ENCODE measurements around the genes OR2F2, OR2A7, CNTNAP2, EZH2 and PDIA4.

GRCh38 chr7:143385851-143386635 lies 4.9 kb downstream of the ZYX start:
- RRBS: no CpG with 5 or more reads among the region's 19 CpGs

GRCh38 chr7:143388032-143388684 lies 7.0 kb downstream of the ZYX start:
- RRBS: no CpG with 5 or more reads among the region's 23 CpGs

DNA sequence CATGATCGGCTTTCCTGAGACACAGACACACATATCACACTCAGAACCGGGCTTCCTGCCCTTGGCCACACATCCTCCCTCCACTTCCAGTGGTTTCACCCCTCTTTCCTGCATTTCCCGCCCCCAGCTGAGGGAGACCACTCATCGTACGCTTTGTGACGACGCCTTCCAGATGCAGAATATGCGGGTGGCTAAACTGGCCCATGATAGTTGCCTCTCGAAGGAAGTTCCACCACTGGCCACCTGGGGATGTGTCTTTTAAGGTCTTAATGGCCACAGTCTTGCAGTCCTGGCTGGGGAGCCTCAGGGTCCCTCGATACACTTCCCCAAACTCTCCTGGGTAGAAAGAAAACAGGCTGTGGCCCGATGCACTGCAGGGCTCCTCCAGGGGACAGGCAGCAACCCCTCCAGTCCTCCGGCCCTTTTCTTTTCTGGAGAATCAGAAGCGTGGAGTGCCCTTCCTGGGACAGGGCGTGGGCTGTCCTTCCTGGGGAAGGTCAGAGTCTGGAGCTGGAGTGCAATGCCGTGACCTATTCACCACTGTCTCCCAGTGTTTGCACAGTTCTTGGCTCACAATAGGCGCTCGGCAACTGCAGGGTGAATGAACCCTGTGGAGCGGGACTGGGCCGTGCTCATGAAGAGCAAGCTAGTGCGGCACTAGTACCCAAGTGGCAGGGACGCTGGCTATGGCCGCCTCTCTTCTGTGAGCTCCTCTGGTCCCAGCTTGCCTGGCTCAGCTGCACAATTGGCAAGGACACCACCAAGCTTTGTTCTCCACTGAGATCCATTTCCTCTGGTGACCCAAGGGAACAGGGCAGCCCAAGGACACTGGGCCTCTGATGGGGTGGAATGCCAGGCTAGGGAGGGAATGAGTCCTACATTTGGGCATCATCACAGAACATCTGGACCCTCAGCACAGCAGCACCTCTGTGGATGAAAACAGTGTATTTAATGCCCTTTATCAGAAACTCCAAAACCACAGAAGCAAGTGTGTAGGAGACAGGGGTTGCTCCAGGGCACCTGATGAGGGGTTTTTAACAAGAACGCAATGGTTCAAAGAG lies 13.2 kb downstream of the EPHA1 start:
- RRBS: no CpG with 5 or more reads among the region's 23 CpGs

DNA sequence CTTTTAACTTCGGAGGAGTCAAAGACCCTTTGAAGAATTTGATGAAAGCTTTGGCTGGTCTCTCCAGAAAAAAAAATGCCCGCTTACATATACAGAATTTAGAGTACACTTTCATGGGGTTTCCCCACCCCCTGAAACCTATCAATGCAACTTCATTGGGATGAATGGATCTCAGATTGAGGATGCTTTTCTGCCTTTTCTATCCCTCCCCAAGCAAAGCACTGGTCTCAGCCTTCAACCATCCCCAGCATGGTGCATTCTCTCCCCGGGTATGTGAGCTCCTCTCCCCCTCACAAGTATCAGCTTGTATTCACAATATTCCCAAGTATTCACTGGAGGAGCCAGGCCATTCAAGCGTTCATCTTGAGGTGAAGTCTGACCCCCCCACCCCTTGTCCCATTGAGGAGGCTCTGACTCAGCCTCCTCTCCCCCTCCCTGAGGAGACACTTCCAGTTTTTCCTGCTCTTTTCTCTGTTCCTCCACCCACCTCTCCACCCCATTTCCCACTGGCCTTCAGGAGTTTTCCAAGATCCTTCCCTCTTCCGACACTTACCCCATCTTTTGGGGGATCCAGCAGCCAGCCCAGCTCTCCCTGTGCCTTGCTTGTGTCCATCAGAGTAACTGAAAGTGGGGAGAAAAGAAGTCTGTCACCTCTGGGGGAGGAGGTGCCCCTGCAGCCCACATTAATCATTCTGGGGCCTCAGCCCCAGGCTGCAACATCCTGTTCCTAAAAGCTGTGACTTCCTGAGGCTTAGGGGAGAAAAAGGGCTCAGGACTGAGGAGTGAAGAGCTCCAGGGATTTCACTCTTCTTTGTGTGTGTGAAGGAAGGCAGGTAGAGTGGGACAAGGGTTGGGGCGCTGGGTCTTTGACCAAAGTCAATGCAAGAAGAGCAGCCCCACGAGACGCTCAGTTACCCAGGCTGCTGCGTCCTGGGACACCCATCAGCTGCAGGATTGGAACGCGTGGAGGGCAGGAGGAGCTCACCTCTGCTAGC lies 1.3 kb downstream of the EPHA1 start:
- RRBS: no CpG with 5 or more reads among the region's 11 CpGs

- RRBS: no CpG with 5 or more reads among the region's 2 CpGs
Measured at GRCh38 chr7:143485003-143485406, 7.3 kb downstream of the TAS2R41 start.

GRCh38 chr7:143487445-143488149 lies 9.9 kb downstream of the TAS2R41 start:
- RRBS: no CpG with 5 or more reads among the region's 5 CpGs

DNA sequence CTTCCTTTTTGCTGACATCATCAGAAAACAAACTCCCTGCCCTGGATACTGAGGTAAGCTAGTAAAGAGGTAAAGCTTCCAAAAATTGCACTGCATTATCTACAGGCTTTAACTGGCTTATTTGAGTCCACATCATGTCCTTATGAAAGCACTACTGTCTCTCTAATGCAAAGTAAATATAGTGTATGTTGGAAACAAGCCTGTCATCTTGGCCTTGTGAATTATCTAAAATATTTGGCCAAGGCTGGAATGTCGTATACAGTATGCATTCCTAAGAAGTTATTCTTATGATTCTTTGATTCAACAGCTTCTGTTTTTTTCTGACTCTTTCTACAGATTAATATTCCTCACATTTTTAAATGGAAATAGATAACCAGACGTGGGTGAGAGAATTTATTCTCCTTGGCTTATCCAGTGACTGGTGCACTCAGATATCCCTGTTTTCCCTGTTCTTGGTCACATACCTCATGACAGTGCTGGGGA lies at the start of gene OR2F2:
Gene OR2F2, plus strand, starts transcription at position 360 of the 483 bp plus-strand sequence.
- RRBS: no CpG with 5 or more reads among the region's 2 CpGs

DNA sequence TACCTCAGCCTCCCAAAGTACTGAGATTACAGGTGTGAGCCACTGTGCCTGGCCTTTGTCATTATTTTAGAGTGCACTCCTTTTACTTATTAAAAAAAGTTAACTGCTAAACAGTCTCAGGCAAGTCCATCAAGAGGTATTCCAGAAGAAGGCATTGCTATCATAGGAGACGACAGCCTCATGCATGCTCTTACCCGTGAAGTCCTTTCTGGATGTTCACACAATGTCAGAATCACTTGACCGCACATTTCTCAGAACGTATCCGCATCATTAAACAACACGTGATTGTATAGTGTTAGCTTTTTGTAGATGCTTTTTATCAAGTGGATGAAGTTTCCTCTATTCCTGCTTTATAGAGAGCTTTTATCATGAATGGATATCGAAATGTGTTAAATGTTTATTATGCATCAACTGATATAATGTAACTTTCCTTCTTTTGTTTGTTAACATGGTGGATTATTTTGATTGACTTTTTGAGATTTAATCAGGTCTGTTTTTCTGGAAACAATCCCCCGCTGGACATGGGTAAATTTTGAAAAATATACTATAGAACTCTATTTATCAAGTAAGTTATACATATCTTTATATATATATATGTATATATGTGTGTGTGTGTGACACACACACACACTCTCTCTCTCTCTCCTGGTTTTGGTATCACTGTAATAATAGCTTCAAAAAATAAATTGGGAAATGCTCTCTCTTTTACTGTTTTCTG lies at the start of gene OR2A7:
Gene OR2A7, minus strand, starts transcription at position 286 of the 718 bp plus-strand sequence.
- RRBS: no CpG with 5 or more reads among the region's 8 CpGs

- RRBS: no CpG with 5 or more reads among the region's 14 CpGs
Measured at GRCh38 chr7:144384163-144385032, 25.6 kb downstream of the NOBOX start.

- RRBS: 1% methylated on average over 35 of the region's 72 CpGs
Measured at GRCh38 chr7:146116133-146116895, at the start of gene CNTNAP2. CNTNAP2 (plus strand) TSS chr7:146116801.

DNA sequence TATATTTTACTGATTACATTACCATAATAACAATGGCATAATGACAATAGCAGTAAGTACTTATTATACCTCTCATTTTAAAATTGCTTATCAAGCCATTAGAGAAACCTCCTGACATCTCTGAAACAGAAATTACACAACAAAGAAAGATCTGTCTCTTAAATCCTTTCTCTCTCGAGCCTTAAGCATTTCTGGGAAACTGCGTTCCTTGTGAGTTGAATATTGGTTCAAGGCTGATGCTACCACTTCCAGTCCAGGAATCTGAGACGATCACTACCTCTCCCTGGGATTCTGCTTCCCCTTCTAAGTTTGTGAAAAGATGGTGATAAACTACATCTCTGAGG lies 334.9 kb upstream of the C7orf33 start:
- RRBS: no CpG with 5 or more reads among the region's 3 CpGs

- RRBS: no CpG with 5 or more reads among the region's 7 CpGs
Measured at GRCh38 chr7:148535268-148535535, 55.4 kb upstream of the C7orf33 start.

DNA sequence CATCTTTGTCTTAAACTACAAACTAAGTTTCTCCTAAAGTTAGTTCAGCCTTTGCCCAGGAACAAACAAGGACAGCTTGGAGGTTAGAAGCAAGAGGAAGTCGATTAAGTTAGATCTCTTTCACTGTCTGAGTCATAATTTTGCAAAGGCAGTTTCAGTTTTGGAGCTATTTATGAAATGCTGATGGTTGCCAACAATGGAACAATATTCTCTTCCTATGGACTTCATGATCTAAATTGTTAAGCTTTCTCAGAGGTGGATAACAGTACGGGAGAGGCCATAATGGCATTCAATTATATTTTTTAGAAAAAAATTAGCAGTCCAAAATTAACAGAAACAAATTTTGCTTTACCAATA lies 25.9 kb upstream of the C7orf33 start:
- RRBS: no CpG with 5 or more reads among the region's 2 CpGs

DNA sequence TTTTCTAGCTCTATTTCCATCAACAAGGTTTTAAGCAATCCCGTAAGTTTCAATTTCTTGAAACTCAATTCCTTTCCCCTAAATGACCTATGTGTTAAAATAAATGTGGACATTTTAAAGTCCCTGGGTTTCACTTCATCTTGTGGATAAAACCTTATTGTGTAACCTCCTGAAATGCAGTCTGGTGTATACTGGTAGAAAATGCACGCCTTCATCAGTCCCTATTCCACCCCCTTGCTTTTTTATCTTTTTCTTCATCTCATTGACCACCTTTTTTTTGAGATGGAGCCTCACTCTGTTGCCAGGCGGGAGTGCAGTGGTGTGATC lies 8.9 kb upstream of the C7orf33 start:
- RRBS: no CpG with 5 or more reads among the region's 3 CpGs

DNA sequence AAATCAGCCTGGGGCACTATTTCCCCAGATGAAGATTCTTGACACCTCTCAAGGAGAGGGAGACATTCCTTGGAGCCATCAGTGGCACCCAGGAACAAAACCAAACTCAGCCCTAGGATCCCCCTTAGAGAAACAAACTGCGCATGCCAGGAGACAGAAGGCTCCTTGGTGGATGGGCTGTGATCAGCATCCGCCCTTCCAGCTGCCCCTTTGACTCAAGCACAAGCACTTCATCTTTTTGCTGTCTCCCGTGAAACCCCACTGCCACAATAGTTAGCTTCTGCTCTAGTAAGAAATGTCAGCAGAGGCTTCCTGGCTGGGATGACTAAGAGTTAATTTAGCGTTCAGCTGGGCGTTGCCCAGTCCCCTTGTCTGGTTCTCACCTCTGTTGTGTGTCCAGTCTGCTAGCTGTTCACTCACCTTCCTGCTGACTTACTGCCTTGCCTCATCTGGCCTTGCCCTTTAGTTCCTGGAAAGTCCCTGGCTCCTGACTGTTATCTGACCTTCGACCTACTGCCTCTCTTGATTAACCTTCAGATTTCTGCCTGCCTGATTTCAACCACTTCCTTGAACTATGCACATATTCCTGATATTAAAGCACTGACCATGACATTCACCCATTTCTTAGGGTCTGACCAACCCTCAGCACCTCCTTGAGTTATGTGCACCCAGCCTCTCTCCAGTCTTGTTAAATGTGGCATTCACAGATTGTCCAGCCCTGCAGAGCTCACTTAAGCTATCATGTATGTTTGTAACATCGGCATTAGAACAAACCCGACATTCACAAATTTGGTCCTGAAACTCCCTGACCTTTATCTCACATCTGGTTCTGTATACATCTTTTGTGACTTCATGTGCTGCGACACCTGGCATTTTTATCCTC lies 30.2 kb downstream of the C7orf33 start:
- RRBS: no CpG with 5 or more reads among the region's 9 CpGs

DNA sequence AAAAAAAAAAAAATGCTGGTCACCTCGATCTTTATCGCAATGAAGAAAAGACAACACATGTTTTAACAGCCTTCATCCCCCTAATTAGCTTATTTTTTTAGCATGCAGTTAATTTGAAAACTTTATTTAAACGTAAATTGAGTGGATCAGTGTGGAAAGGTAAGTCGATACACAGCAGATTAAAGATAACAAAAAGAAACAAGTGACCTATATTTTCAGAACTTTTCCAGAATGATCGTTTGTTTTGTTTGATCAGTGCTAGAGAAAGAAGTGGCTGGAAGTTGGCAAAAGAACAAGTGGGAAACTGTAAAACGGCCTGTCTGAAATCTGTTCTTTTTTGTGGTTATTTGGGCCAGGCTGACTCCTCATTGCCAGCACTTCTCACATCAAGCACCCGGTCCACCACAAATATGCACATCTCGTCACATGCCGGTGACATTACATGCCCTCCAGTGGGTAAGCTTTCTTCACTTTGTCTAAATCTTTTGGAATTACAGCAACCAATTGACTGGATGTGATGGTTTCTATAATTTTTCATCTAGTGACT lies 33.1 kb downstream of the C7orf33 start:
- RRBS: no CpG with 5 or more reads among the region's 9 CpGs

DNA sequence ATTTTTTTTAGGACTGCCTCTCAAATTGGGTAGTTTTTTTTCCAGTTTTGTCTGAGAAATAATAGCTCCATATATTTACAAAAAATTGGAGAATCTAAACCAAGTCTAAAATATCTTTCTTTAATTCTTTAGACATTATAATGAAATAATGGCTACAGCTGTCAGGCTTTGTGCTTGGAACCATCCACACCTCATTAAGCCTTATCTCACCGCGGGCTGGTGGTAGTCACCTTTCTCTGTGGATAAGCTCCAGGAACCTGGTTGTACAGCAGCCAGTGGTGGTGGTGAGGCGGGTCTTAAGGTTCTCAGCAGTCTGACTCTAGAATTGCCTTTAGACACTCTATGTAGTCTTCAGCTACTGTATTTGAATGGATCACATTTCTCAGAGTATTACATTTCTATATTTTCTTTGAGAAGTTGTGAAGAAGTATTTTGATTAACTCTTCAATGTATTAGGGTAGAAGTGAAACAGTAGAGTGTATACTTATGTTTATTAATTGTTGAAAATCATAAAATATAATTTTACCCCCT lies 34.2 kb downstream of the CUL1 start:
- RRBS: no CpG with 5 or more reads among the region's 3 CpGs

DNA sequence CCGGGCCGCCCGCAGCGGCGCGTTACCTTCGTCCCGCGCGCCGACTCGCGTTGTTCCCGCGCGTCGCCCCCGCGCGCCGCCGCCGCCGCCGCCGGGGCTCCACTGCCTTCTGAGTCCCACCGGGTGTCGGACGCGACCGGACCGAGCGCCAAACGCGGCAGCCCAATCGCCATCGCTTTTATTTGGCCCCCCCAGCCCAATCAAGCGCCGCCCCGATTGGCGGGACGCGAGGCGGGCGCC lies at the start of gene EZH2:
Gene EZH2, minus strand, starts transcription at position 154 of the 240 bp plus-strand sequence.
- RRBS: 0% methylated on average over 8 of the region's 45 CpGs

- RRBS: no CpG with 5 or more reads among the region's 3 CpGs
Measured at GRCh38 chr7:149027416-149027843, 875 bp downstream of the PDIA4 start.

DNA sequence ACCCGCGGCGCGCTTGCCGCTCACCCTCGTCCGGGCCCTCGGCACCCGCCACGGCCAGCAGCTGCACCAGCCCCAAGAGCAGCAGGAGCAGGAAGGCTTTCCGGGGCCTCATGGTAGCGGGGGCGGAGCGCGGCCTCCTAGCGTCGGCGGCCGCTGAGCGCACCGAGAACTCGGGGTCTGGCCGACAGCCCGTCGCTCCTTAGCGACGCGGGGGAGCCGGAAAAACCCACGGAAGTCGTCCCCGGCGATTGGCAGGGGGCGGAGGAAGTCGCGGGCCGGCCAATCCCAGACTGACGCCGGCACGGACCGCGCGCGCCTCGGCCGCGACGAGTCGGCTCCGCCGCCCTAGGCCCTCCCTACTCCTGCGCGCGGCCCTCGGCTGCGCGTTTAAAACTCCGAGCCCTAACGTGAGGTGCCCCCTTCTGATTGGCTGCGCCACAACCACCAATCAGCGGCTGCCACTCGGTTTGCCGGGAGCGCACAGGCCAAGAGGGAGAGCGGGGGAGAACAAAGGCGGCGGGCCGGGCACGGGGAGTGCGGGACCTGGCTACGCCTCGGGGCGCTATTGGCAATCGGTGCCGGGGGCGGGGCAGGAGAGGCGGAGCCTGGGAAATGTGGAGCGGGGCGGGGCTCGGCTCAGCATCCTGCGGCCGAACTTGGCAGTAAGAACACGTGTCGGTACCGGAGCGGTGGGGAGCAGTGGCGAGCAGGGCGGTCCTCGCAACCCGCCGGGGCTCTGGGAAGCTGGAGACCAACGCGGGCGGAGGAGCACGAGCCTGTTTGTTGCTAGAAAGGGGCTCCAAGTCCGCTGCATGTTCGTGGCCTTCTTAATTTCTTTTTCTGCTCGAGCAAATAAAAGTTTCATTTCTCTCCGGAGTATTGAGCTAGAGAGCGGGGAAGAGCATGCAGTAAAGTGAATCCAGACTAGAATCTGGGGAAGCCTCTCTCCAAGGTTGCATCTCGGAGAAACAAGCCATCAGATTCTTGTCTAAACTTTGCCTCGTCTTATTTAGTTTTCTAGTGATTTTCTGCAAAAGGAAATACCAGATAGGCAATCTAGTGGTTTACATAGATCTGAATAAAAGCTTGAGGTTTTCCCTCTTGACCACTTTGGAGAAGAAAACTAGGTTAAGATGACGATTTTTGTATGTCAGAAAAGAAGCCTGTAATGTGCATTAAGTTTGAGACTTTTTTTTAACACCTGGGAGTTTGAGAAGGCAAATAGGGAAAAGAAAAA lies at the start of gene PDIA4:
Gene PDIA4, minus strand, starts transcription at position 209 of the 1,237 bp plus-strand sequence.
- RRBS: 2% methylated on average over 31 of the region's 103 CpGs